Airway epithelial cell (primary cell): ENCODE measurements around a stretch of chr2.

- RAMPAGE, long total RNA = no peak
These were observed 111.1 kb downstream of the PLB1 start for GRCh38 chr2:28606881-28607445.

- RAMPAGE, long total RNA = start-site peak on the plus strand at chr2:28630570-28630613, 24 and 10 reads in 2 replicates
These were observed 121.4 kb upstream of the PPP1CB start for GRCh38 chr2:28630176-28630750.

- RAMPAGE, long total RNA = no peak
These were observed 107.5 kb upstream of the PPP1CB start for GRCh38 chr2:28643772-28644796.

DNA sequence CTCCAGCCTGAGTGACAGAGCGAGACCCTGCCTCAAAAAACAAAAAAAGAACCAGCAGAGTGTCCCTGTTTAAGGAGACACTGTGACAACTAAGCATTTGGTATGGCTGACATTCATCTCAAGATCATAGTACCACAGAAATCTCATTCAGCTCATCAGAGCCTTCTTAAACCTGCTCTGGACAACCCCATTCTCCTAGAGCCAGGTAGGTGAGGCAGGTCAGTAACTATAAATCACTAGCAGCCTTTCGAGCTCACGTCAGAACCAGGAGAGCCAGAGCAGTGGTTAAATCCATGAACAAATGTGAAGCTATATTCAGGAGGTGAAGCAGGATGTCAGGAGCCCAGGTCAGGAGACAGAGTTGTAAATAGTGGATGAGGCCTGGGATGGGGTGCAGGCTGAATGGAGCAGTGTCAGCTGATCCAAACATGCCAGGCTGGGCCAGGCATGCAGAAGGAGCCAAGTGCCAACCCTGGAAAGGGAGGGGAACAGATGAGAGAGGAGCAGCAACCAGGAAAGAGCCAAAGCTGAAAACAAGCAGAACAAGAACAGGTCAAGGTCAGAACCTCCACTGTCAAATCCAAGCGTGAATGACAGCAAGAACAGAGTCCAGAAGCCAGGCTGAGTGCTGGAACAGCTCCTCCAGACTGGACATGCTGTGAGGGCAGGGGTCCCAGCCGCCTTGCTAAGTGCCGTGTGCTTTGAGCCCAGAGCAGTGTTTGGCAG, 49.4 kb upstream of the PPP1CB start:
- RAMPAGE, long total RNA = no peak

- RAMPAGE, long total RNA = no peak
These were observed 6.3 kb upstream of the PPP1CB start for GRCh38 chr2:28745312-28745732.

DNA sequence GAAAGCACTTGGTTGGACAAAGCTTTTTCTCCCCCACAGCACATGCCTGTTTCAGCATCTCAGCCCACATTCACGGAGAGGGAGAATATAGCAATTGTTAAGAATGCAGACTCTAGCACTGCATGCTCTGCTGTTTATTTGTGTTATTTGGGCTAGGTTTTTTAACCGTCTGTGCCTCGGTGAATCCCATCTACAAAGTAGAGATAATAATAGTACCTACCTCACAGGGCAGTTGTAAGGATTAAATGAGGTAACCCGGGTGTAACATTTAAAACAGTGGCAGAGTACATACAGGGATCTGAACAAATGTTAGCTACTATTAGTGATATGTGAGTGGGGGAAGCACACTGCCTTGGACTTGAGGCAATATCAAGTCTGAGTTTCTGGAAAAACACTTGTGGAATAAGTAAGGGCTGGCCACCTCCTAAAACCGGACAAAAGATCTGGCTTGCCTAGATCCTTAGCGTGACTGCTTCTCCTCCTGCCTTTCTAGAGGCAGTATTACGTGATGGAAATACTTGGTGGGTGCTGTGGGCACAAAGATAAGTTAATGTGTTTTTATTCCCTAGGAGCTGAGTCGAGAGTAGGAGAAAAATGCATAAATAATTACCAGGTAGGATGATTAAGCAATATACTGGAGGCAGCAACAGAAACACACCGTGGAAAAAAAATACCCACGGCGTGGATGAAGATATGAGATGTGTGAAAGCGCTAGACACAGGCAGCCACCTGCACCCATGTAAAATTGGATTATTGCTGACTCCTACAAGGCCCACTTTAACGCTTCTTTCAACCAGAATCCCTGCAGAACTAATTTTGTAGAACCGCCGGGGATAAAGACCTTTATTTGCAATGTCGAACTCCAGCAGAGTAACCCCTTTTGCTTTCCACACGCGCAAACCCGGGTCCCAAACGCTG, 916 bp upstream of the PPP1CB start:
- RAMPAGE, long total RNA = no peak

GRCh38 chr2:28776562-28777274, 25.1 kb downstream of the PPP1CB start:
- RAMPAGE, long total RNA = no peak

GRCh38 chr2:29013500-29014117, 32.5 kb downstream of the TOGARAM2 start:
- RAMPAGE, long total RNA = no peak

GRCh38 chr2:29033253-29033599, 41.1 kb downstream of the PCARE start:
- RAMPAGE, long total RNA = no peak

- RAMPAGE, long total RNA = no peak
These were observed 20.6 kb downstream of the PCARE start for GRCh38 chr2:29053583-29054163.

GRCh38 chr2:29182008-29182551, 66.9 kb downstream of the CLIP4 start:
- RAMPAGE, long total RNA = no peak

DNA sequence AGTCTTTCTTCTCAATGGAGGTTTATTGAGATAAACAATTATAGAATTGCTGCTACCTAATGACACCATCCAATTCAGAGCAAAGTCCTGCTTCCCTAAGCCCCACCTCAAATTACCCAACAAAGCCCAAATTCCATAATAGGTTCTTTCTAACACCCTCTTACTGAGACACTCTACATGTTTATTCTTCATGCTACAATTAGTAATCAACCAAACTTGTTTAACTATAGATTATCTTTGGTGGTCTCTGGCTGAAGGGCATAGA, 322.3 kb downstream of the CLIP4 start:
- RAMPAGE, long total RNA = no peak

DNA sequence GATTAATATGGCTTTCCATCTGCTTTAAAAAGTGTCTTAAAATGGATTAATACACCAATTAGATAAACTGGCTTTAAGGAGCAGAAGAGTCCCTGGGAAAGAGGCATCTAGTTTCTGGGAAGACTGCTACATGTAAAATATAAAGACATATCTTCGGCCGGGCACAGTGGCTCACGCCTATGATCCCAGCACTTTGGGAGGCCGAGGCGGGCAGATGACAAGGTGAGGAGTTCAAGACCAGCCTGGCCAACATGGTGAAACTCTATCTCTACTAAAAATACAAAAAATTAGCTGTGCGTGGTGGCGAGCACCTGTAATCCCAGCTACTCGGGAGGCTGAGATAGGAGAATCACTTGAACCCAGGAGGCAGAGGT, 16.5 kb downstream of the YPEL5 start:
- RAMPAGE, long total RNA = no peak

- RAMPAGE, long total RNA = no peak
These were observed 85.0 kb upstream of the LCLAT1 start for GRCh38 chr2:30361629-30362931.

DNA sequence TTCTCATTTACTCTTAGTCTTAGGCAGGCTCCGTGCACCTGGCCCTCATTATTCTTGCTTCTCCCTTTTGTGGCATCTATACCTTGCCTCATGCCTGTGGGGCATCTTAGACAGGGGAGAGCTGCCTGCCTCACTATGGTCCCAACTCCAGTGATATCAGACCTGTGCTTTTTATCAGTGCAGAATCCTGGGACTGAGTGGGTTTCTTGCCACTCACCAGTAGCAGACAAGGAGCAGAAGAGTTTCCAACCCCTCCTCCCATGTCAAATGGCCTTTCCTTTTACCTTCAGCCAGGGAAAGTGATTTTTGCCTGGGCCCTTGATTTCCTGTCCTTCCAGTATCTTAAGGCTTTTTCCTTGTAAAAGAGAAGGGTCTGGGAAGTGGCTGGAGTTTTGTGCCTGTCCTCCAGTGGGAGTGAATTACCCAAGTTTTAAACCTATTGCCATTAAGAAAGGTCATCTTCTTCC, 136.4 kb downstream of the CAPN13 start:
- RAMPAGE, long total RNA = no peak

DNA sequence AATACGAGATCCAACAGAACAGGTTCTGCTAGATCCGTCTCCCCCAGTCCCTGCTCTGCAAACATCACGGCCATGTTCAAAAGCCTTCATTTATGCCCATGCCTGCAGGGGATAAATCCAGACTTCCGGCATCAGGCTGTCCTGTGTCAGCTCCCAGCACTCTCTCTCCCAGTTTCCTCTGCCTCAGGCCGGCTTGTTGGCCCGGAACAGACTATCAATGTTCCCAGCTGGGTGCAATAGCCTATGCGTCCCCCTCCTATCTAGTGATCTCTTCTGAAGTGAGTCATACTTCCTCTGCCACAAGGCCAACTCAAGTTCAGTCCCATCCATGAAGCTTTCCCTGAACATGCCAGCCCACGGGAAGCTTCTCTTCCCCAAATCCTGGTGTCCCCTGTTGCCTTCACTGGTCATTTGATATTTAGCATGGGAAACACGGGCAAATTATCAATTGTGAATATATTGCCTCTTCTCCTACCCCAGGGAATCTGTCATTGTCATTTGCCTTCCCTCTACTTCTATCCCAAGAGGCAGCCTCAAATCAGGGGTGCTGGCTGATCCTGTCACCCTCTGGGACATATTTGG, 51.1 kb downstream of the CAPN13 start:
- RAMPAGE, long total RNA = no peak

DNA sequence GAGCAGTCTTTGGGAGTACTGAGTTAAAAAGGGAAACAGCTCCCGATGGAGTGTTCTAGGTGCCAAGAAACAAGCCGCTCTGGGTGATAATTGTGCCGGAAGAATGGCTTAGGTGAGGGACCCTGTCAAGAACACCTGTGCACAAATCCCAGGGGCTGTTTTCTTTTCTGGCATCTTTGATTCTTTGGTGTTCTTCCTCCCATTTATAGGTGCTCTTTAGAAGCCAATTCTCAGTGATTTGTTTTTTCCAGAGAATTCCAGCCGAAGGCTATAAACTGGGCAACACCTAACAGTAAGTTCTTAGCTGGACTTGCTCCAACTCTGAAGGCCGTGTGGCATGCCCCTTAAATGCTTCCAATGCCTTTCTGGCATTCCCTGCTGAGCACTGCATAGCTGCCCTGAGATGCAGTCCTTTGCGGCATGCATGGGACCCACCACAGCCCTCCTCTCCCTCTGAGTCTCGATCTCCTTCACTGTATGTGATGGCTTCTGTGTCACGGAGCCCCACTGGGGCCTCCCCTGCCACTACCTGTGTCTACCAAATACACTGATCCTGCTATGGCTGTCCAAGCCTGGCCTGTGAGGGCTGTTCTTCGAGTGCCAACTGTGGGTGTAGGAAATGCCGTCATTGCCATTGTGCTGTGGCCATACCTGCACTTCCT, 1.7 kb upstream of the CAPN13 start:
- RAMPAGE, long total RNA = no peak

DNA sequence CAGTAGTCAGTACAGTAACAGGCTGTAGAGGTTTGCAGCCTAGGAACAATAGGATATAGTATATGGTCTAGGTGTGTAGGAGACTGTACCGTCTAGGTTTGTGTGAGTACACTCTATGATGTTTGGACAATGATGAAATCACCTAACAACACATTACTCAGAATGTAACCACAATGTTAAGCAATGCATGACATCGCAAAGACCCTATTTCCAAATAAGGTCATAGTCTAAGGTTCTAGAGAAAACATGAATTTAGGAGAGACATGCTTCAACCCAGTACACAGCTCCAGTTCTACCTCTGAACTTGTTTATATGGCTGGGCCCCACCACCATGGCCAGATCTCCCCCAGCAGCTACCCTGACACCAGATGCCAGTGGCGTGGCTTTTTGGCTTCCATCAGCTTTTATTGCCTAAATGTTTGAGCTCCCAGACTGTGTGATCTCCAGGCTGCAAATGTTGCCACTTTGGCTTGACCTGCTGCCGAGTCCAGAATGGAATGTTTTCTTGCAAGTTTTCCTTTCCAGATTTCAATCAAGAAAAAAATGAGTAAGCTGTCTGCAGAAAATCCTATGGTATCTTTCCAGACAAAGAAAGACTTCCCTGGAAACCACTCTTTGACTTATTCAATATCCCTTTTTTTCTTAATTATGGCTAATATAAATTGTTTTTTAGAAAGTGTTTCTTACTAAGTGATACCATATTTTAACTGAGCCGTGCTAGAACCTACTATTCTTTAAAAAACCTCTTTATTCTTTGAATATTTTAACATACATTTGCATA, 21.8 kb downstream of the SRD5A2 start:
- RAMPAGE, long total RNA = no peak

- RAMPAGE, long total RNA = no peak
These were observed 11.6 kb downstream of the MEMO1 start for GRCh38 chr2:31998869-31999928.

- RAMPAGE, long total RNA = no peak
These were observed 38.8 kb downstream of the SLC30A6 start for GRCh38 chr2:32204380-32204955.